Jejunum (tissue), 1 donor: ENCODE results near the gene CEP85.

GRCh38 chr1:25544808-25545299 is 1.4 kb downstream of the LDLRAP1 start:
- PRO-cap = no peak

DNA sequence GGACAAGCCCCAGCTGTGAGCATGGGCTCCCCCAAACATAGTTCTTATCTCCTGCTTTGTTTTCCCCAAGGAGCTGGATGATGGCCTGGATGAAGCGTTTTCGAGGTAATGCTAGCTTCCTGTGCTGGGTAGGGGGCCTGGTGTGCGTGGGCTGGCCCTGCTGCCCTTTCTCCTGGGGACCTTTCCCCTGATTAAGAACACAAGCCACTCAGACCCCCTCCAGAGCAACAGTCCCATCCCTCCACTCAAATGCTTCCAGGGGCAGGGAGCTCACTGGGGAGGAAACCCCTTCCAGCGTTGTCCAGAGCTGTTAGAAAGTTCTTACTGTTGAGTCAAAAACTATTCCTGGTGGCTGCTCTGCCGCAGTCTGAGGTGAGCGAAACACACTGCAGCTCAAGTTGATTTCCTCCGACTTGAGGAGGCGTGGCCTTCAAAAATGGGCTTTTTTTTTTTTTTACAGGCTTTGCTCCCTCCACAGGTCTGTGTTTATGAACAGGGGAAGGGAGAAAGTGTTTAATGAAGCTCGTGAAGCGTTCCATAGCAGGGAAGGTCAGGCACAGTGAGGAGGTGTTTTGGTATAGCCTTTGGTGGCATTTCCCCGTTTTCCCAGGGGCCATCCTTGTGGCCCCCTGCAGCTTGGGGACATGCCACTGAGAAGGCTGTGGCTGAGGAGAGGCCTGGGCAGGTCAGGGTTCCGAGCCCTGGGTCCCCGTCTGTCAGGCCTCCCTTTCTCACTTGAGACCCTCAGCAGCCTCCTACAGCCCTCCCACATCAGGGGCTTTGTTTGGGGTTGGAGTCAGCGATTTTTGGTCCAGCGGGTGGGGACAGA is 21.9 kb downstream of the LDLRAP1 start:
- PRO-cap = no peak

DNA sequence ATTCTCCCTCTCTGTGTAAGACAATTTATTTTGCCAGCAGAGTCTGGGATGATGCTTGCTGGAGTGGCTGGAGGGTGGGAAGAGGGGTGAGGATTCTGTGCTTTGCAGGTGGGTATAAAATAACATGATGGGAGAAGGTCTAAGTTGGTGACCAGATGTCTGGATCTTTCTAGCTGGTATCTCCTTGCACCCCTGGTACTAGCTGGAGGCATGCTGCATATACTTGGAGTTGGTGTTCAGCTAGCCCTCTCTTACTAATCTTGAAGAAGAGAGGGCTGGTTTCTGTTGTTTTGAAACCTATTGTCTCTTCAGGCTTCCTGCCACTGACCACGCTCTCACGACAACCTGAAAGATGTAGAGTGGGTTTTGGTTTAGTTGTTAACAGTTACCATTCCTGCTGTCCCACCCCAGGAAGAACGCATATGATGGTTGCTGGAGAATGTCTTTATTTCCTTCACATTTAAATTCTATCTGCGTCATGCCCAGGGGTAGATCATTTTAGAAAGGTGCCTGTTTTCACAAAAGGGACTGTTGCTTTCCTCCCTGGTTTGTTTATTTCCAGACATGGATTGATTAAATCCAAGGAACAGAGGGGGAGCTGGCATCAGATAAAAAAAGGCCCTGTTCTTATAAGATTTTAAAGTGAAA is 3.6 kb downstream of the MAN1C1 start:
- PRO-cap = no peak

GRCh38 chr1:25661979-25662543 is 45.5 kb downstream of the MAN1C1 start:
- PRO-cap = no peak

GRCh38 chr1:25773856-25774218 is 26.2 kb upstream of the SELENON start:
- PRO-cap = no peak

GRCh38 chr1:25796179-25797340 is 3.4 kb upstream of the SELENON start:
- PRO-cap = no peak

DNA sequence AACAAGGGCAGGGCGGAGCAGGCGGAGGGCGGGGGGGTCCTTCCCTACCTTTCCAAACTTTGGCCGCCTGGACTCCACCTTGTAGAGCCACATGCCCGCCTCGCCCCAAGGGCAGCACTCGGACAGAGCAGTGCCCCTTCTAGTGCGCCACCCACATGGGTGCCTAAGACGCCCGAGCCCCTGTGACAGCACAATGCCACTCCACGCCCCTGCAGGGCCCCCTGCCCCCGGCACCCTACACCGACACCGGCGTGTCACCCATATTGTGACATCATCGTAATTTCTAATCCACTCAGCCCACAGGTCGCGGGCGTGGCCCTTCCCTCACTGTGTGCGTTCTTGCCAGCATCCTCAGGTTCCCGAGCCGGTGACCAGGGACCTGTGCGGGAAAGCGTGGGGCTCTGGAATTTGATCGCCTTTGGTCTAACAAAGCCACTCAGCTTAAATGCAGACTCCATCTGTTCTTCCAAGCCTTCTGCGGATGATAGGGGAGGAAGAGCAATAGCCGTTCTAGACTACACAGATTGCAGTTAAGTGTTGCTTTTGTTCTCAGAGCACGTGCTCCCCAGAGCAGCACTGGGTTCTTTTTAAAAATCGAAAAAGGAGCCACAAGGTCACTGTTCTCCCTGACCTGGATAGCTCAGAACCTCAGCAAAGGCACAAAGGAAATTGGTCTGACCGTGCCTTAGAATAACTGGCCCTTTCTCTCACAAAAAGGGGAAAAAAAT is 685 bp upstream of the STMN1 start:
- PRO-cap = no peak

DNA sequence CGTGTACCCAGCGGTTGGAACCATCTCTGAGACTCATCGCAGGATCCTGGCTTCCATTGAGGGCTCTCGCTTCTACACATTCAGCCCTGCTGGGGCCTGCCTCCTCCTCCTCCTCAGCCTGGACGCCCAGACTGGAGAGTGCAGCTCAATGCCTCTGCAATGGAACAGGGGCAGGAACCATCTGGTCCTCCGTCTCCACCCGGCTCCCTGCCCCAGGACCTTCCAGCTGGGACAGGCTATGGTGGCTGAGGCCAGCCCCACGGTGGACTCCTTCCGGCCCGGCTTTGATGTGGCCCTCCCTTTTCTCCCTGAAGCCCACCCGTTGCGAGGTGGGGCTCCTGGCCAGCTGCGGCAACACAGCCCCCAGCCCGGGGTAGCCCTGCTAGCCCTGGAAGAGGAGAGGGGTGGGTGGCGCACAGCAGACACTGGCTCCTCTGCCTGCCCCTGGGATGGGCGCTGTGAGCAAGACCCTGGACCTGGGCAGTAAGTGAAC is 1.4 kb downstream of the EXTL1 start:
- PRO-cap = no peak

- PRO-cap = no peak
Measured at GRCh38 chr1:26046479-26047149, 696 bp upstream of the SLC30A2 start.

DNA sequence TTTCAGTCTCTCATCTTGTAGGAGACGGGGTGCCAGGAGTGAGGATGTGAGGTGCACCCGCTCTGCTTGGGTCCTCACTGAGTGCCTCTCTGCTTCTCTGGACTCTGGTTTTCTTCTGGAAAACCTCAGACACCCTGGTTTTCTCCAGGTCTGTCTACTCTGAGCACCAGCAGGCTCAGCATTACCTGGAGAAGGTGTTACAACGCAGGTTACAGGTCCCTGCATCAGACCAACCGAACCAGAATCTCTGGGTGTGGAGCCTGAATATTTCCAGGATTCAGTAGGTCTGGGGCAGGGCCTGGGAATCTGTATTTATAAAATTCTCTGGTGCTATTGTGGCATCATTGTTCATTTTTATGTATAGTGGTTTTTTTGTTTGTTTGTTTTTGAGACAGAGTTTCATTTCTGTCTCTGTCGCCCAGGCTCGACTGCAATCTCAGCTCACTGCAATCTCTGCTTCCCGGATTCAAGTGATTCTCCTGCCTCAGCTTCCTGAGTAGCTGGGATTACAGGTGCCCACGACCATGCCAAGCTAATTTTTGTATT is 1.4 kb upstream of the SLC30A2 start:
- PRO-cap = no peak

- PRO-cap = bidirectional peak, plus-strand start at chr1:26234214, minus-strand start at chr1:26234027; unidirectional peak, plus-strand start at chr1:26234511
Measured at GRCh38 chr1:26234095-26234874, at the start of gene CEP85. Gene CEP85 (plus strand): TSS chr1:26234200.

GRCh38 chr1:26254191-26254945 is 20.4 kb downstream of the CEP85 start:
- PRO-cap = no peak

DNA sequence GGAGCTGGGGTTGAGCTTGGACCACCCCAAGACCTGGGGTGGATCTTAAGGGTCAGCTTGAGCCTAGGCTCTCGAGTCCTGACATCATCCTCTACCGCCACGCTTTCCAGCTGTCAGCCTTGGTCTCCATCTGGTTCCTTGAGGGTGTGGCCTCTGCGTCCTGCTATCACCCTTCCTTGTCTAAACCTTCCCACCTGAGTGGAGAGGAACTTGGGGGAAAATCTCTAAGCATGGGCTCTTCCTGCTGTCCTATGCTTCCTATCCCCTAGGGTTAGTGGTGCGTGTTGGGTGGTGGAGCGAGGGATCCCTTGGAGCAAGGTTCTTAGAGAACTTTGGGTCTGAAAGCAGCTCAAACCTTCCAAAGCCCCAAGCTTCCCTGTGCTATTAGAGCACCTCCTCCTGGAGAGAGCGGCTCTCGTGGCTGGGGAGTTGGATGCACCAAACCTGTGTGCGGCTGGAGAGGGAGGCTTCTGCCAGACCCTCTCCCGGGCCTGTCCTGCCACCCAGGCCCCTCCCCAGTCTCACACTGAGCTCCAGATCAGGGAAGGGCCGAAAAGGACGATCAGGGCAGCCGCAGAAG is 474 bp upstream of the SH3BGRL3 start:
- PRO-cap = no peak

GRCh38 chr1:26283349-26283791 is 3.5 kb downstream of the SH3BGRL3 start:
- PRO-cap = no peak

DNA sequence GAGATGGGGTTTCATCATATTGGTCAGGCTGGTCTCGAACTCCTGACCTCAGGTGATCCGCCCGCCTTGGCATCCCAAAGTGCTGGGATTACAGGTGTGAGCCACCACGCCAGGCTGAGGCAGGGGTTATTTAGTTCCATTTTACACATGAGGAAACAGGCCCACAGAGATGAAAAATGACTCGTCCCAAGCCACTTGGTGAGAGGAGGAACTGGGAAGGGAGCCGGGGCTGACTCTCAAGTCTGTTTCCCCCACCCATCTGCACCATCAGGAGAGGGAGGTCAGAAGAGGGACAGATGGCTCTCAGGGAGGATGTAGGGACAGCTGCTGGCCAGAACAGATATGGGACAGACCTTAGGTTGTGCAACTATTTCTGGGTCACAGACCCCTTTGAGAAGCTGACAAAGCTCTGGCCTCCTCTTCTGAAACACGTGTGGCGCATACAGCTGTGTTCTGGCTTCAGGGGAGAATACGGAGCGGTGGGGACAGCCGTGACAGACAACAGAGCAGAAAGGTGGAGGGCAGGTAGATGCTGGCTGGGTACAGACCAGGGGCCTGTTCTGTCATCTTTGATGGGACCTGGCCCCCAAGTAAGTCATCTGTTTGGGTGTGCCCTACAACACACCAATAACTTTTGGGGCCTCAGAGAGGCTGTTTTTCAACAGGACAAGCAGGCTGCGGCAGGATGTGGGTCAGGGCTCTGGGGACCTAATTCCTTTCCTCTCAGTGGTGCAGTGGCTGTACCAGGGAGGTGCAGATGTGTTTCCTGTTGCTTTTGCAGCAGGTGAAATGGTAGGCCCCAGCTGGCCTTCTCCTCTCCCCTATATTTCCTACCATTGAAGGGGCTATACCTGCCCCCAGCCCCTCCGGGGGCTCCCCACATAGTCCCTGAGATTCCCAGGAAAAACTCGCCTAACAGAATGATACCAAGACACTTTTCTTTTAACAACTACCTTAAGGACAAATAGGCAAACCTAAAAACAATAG is 7.3 kb downstream of the SH3BGRL3 start:
- PRO-cap = no peak

DNA sequence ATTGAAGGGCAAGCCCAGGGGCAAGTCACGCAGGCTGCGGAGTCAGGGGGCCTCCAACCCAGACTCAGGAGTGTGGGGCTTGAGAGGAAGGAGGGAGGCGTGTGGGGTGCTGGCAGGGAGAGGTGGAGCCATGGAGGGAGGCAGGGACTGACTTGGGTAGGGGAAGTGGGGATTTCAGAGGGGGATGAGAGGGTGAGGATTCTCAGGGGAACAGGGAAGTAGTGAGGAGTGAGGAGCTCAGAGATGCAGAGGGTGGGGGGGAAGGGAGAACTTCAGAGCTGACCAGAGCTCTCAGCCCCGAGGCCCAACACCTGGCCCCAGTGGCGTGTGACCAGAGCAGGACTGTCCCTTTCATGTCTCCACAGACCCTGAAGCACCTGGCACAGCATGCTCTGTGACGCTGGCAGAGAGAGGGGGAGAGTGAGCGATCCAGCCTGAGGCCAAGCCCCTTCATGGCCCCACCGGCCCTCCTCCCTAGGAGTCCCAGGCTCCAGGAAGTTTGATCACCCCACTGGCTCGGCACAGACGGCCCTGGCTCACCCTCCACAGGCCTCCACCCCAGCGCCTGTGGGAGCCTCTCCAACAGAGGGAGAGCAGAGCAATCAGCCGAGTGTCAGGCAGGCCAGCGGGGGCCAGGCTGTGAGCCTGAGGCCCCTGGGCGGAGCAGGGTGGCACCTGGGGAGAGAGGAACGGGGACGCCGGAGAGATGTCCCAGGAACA is 10.9 kb downstream of the SH3BGRL3 start:
- PRO-cap = no peak

- PRO-cap = bidirectional peak, plus-strand start at chr1:26350984, minus-strand start at chr1:26350813
Measured at GRCh38 chr1:26350637-26351505, 3.1 kb downstream of the CRYBG2 start.

DNA sequence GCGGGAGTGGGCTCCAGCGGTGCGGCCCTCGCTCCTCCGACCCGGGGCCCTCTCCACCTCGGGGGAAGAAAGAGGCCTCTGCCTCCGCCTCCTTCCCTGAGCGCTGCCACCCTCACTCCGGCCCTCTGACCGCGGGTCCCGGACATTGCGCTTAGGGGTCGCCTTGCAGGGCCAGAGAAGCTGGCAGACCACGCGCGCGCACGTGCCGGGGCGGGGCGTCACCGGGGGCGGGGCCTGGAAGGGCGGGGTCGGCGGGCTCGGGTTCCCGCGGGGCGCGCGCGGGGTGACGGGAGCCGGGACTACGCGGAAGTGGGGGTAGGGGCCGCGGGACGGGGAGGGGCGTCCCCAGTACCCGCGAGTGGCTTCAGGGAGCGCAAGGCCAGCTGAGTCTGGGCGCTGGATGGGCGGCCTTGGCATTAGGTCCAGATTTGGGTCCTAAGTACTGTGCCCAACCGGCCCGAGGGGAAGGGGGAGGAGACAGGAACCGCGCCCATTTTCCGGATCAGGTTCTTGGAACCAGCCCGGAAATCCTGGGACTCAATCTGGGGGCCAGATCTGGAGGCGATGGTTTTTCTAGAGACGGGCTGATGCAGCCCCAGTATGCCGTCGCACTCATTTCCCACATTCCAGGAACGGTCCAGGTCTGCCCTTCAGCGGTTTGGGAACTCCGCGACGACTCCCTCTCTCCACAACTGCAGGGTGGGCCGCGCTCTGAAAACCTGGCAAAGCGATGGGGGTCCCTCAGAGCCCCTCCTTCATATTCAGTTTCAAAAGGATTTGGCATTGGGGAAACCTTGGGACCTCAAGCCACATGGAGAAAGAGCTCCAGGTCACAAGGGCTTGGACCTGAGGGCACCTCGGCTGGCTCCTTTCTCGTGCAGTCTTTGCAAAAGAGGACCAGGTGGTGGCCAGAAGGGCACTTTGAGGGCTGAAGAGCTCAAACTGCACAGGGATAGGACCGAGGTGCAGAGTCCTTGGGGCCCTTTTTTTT is 28.5 kb upstream of the RPS6KA1 start:
- PRO-cap = bidirectional peak, plus-strand start at position 348 of the sequence, minus-strand start at position 187 of the sequence; unidirectional peak, minus-strand start at position 895 of the sequence

GRCh38 chr1:26555454-26556577 is 26.3 kb downstream of the RPS6KA1 start:
- PRO-cap = no peak

- PRO-cap = bidirectional peak, plus-strand start at chr1:26697115, minus-strand start at chr1:26697194
Measured at GRCh38 chr1:26696603-26697449, 1.0 kb downstream of the ARID1A start.